Spleen (tissue), 7 donors: ENCODE measurements around the genes SH3BGRL, CHM, PABPC5 and TSPAN6.

GRCh38 chrX:79078020-79078616 is 66.4 kb upstream of the GPR174 start:
- PRO-cap, 4 experiments: no peak in any of the 4 experiments
- RAMPAGE, long total RNA, 4 experiments: no peak in any of the 4 experiments

GRCh38 chrX:81201607-81202726 is at the start of gene SH3BGRL:
TSS of gene SH3BGRL (plus strand) at chrX:81202102.
- PRO-cap, 4 experiments: peak in 4 of 4 experiments; most common plus-strand start chrX:81201996 (in 4); most common minus-strand start chrX:81201913 (in 4)
- RAMPAGE, long total RNA, 4 experiments: start-site peak on the plus strand in 4 of 4 experiments, at chrX:81201975-81202660 at its widest, 516 to 9,371 reads per replicate; start-site peak on the minus strand in 4 of 4 experiments, at chrX:81201878-81201943 at its widest, 22 to 52 reads per replicate

GRCh38 chrX:81202727-81203439 is 981 bp downstream of the SH3BGRL start:
- PRO-cap, 4 experiments: peak in 2 of 4 experiments; most common plus-strand start chrX:81202985 (in 1); most common minus-strand start chrX:81202812 (in 1)
- RAMPAGE, long total RNA, 4 experiments: no peak in any of the 4 experiments

DNA sequence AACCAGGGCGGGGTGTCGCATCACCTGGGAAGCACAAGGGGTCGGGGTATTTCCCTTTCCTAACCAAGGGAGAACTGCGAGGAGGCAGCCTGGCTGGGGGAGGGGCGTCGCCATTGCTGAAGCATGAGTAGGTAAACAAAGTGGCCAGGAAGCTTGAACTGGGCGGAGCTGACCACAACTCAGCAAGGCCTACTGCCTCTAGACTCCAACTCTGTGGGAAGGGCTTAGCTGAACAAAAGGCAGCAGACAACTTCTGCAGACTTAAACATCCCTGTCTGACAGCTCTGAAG is 44.8 kb downstream of the CHM start:
- PRO-cap, 4 experiments: no peak in any of the 4 experiments
- RAMPAGE, long total RNA, 4 experiments: no peak in any of the 4 experiments

- PRO-cap, 4 experiments: peak in 4 of 4 experiments; most common plus-strand start chrX:86047638 (in 2); most common minus-strand start chrX:86047256 (in 2)
- RAMPAGE, long total RNA, 4 experiments: start-site peak on the minus strand in 4 of 4 experiments, at chrX:86047249-86047559 at its widest, 20 to 249 reads per replicate
Observed at GRCh38 chrX:86046921-86048373, at the start of gene CHM. TSS of gene CHM (minus strand) at chrX:86047558.

DNA sequence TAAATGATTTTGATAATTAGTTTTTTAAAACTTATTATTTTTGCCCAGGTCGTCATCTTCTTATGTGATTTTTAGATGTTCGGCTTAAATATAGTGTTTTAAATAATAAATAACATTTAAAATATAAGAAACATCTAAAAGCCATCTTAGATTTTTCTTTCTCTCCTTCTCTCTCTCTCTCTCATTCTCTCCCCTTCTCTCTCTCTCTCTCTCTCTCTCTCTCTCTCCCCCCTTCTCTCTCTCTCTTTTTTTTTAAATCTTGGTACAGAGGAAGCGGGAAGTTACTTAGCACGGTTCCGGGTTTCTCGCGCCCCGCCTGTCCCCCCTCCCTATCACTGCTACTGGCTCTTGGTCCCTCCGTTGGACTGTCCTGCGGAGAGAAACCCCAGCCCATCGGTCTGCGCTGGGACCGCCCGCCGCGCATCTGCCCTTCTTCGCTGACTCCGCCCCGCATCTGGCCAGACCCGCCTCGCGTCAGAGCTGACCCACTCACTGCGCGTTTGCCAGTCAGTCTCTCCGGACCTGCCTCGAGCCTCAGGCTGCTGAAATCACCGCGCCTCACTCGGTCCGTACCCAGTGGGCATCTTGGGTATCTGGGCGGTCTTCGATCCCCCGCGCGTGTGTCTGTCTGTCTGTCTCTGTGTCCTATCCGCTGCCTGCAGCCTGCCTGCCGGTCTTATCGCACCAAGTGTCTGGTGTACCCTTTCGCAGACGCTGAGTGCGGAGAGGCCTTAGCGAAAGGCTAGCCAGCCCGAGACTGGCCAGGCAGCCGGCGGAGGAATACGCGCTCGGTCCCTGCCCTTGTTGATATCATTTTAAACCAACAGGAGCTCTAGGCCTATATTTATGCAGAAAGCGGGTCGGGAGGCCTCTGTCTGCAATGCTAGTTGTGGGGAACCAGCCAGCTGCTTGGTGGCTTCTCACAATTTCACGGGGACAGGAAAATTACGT is at the start of gene PABPC5:
TSS of gene PABPC5 (plus strand) at position 510 of the 951 bp plus-strand sequence.
- PRO-cap, 4 experiments: peak in 4 of 4 experiments; most common plus-strand start position 510 of the sequence (in 4); most common minus-strand start position 367 of the sequence (in 2)
- RAMPAGE, long total RNA, 4 experiments: start-site peak on the plus strand in 3 of 4 experiments, centred at positions 481 to 501 of the sequence, 9 to 22 reads per replicate

GRCh38 chrX:92114255-92114542 is 335.0 kb downstream of the PCDH11X start:
- PRO-cap, 4 experiments: no peak in any of the 4 experiments
- RAMPAGE, long total RNA, 4 experiments: no peak in any of the 4 experiments

- PRO-cap, 4 experiments: no peak in any of the 4 experiments
- RAMPAGE, long total RNA, 4 experiments: no peak in any of the 4 experiments
Observed at GRCh38 chrX:94494938-94495749, 821.1 kb downstream of the FAM133A start.

DNA sequence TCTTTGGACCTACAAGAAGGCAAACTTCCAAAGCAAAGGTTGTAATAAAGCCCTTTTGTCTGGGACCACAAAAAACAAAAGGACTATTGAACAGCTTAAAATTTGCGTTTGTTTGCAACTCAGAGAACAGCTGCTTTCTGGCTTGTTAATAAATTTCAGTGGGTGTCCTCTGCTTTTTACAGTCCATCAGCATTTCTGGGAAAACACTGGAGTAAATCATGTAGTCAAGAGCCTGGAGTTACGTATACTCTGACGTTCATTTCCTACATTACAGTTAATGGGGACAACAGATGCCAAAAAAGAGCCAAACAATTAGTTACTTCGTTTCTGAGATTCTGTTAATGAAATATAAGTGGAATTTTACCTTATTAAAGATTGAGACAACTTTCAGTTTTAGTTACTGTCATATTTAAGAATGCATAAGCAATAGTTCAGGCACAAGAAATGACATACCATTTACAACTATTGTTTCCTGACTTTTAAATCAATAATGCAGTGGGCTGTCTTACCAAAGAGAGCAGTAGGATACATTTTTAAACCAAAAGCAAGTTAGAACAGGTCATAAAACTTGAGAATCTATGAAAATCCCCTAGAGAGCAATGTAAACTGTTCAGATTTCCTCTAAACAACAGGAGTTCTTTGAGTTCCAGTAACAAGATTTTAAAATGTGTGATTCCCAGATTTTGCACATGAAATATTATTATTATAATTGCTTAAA is 439.4 kb upstream of the DIAPH2 start:
- PRO-cap, 4 experiments: no peak in any of the 4 experiments
- RAMPAGE, long total RNA, 4 experiments: no peak in any of the 4 experiments

- PRO-cap, 4 experiments: peak in 2 of 4 experiments; most common plus-strand start chrX:96686127 (in 2)
- RAMPAGE, long total RNA, 4 experiments: no peak in any of the 4 experiments
Observed at GRCh38 chrX:96686029-96686286, 1.3 kb downstream of the DIAPH2 start.

DNA sequence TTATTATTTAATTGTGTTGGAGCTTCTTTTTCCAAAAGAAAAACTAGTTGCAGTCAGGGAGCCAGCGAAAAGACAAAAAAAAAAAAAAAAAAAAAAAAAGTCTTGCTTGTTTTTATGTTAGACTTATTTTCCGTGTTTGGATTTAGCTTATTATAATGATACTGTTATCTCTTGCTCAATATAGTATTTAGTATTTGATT is 1.6 kb downstream of the RPA4 start:
- PRO-cap, 4 experiments: peak in 1 of 4 experiments; most common plus-strand start position 59 of the sequence (in 1)
- RAMPAGE, long total RNA, 4 experiments: no peak in any of the 4 experiments

GRCh38 chrX:97169893-97170457 is 286.3 kb downstream of the RPA4 start:
- PRO-cap, 4 experiments: no peak in any of the 4 experiments
- RAMPAGE, long total RNA, 4 experiments: no peak in any of the 4 experiments

DNA sequence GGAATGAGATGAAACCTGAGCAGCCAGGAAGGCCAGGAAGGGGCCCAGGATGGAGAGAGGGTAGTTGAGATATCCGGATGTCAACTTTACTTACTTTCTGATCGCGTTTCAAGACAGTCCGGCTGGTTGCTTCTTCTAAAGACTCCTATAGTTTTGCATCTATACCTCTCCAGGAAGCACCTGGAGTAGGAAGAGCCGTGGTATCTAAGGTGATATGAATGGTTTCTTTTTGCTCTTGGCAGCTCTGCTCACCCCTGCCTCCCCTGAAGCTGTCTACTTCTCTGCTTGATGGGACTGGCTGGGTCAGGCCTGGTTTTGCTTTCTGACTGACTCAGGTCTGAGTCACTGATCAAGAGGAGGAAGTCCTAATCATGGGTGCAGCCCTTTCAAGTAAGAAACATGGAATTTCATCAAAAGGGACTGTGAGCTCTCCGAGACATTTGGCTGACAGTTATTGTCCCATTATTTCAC is 733.3 kb downstream of the RPA4 start:
- PRO-cap, 4 experiments: no peak in any of the 4 experiments
- RAMPAGE, long total RNA, 4 experiments: no peak in any of the 4 experiments

GRCh38 chrX:100593115-100593504 is 8.4 kb downstream of the TNMD start:
- PRO-cap, 4 experiments: no peak in any of the 4 experiments
- RAMPAGE, long total RNA, 4 experiments: no peak in any of the 4 experiments

GRCh38 chrX:100632355-100632637 is 4.3 kb downstream of the TSPAN6 start:
- PRO-cap, 4 experiments: no peak in any of the 4 experiments
- RAMPAGE, long total RNA, 4 experiments: start-site peak on the minus strand in 1 of 4 experiments, at chrX:100632492-100632558 at its widest, 15 reads per replicate

- PRO-cap, 4 experiments: peak in 3 of 4 experiments; most common minus-strand start chrX:100636825 (in 3)
- RAMPAGE, long total RNA, 4 experiments: start-site peak on the minus strand in 4 of 4 experiments, at chrX:100636703-100636841 at its widest, 41 to 176 reads per replicate
Observed at GRCh38 chrX:100635829-100637329, at the start of gene TSPAN6. TSS of gene TSPAN6 (minus strand) at chrX:100636806.

DNA sequence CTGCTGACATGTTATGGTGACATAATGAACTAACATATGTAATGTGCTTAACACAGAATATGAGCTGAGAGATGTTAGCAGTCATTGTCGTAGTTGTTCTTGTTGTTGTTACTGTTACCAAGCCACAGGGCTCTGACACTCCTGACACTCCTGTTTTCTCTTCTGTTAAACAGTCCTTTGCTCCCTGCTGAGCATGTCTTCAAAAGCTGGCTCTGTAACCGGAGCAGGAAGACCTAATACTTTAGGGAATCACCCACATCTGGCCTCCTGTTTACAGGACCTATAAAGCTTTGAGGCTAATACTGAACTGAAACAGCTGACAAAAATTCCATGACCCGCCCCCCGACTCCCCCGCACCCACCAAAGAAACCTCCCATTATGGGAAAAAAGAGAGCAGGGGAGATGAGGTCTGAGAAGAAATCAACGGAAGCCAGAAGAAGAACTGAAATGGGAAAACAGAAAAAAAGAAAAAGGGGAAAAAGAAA is 5.1 kb downstream of the SRPX2 start:
- PRO-cap, 4 experiments: no peak in any of the 4 experiments
- RAMPAGE, long total RNA, 4 experiments: no peak in any of the 4 experiments

DNA sequence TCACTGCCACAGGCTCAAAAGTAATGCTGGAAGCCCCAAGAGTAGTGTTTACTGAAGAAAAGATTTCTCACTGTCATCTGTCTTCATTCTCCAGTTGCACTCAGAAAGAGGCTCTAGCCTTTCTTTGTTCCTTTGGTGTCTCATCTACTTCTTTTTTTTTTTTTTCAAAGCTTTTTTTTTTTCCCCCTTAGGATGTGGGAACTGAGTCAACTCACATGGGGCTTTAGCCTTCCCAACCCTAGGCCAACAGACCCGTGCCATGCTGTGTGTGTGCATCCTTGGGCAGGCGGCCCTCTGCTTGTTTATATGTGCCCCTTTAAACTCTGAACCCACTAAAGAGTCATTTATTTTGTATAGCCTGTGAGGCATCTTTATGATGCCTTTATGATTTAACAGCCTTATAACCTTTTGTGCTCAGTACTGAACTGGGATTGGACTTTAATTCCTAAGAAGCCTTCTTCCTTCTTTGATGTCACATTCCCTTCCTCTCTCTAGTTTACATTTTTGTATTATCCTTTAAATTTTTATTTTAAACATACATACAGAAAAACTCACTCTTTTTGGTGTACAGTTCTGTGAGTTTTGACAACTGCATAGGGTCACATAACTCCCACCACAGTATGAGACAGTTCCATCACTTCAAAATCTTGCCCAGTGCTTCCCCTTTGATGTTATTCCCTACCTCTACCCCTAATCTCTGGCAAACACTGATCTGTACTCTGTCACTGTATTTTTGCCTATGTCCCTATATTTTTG is 15.8 kb downstream of the SRPX2 start:
- PRO-cap, 4 experiments: no peak in any of the 4 experiments
- RAMPAGE, long total RNA, 4 experiments: no peak in any of the 4 experiments

GRCh38 chrX:100729892-100730545 is 1.9 kb downstream of the SYTL4 start:
- PRO-cap, 4 experiments: no peak in any of the 4 experiments
- RAMPAGE, long total RNA, 4 experiments: no peak in any of the 4 experiments

- PRO-cap, 4 experiments: peak in 2 of 4 experiments; most common plus-strand start chrX:100746083 (in 1); most common minus-strand start chrX:100745949 (in 2)
- RAMPAGE, long total RNA, 4 experiments: no peak in any of the 4 experiments
Observed at GRCh38 chrX:100745800-100746323, 13.9 kb upstream of the SYTL4 start.